Measurements from ENCODE around the gene HAND2.

- RRBS, result no CpG with 5 or more reads among the region's 16 CpGs
These were observed 60.1 kb upstream of the CBR4 start for GRCh38 chr4:169069947-169070768.

DNA sequence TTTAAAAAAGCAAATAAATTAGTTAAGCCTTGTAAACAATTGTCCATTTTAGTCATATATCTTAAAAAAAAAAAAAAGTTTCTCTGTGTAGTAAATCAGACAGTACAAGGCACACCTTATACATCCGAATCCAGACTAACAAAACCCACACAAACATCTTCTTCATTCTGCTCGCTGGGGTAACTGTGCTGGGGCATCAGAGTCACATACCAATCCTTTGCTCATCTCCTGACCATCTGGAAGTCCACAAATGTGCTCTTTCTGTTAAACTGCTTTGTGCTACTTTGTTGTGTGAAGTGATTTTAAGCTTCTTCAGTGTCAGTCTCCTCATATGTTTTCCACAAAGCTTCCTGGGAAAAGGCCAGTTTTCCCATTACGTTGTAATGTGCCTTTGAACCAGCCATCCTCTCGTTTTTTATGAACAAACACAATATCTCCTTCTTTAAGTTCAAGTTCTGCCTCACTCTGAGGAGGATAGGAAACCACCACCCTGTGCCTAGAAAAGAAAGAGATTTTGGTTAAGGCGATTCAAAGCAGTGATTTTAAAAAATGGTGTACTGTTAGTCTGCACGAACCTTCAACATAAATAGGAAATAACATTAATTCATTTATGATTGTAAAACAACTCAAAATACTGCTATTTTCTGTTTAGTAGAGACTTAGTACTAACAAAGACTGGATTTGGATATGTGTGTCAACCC is 86.3 kb upstream of the CBR4 start:
- RRBS, result no CpG with 5 or more reads among the region's 6 CpGs

DNA sequence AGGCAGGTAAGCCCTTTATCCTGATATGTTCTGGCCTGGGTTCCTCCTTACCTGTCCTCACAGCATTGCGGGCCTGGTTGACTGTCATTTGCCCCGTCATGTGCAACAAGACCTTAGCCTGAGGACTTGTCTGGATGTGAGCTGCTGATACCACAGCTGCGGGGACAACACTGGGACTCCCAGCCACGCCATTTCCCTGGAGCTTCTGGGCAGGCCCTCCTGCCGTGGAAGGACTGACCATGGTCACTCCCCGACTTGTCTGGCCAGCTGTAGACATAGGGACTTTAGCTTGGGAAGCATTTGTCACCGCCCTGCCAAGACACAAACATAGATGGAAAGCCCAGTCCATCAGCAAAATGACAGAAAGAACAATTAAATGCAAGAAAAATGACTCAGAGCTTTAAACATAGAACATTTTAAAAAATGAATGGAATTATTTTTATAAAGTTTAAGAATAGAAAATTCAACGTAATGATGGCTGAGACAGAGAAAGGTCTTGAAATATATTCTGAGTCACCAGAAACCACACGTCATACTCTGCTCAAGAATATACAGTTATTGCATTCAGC is 107.5 kb upstream of the CBR4 start:
- RRBS, result no CpG with 5 or more reads among the region's 9 CpGs

GRCh38 chr4:169135909-169136590 is 126.0 kb upstream of the CBR4 start:
- RRBS, result no CpG with 5 or more reads among the region's 8 CpGs

GRCh38 chr4:169213751-169214603 is 56.8 kb downstream of the SH3RF1 start:
- RRBS, result no CpG with 5 or more reads among the region's 5 CpGs

DNA sequence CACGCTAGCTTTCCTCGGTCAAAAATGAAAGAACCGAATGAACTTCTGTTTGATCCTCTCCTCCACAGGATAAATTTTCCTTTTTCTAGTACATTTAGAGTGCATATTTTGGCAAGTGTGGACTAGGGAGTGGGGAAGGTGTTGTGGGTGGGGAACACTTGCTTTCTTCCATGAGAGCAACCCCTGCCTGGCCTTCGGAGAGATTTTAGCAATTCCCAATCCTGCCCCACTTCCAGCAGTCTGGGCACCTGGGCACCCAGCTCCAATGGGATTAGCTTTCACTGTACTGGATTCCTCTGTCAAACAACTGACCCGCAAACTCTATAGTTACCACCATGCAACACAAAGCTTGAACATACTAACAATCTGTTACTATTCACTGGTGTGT is 50.4 kb downstream of the SH3RF1 start:
- RRBS, result no CpG with 5 or more reads among the region's 5 CpGs

GRCh38 chr4:169220770-169221460 is 49.8 kb downstream of the SH3RF1 start:
- RRBS, result no CpG with 5 or more reads among the region's 8 CpGs

GRCh38 chr4:169659276-169659762 is 38.9 kb downstream of the CLCN3 start:
- RRBS, result no CpG with 5 or more reads among the region's 4 CpGs

GRCh38 chr4:169915560-169915991 is 110.6 kb downstream of the MFAP3L start:
- RRBS, result no CpG with 5 or more reads among the region's 6 CpGs

DNA sequence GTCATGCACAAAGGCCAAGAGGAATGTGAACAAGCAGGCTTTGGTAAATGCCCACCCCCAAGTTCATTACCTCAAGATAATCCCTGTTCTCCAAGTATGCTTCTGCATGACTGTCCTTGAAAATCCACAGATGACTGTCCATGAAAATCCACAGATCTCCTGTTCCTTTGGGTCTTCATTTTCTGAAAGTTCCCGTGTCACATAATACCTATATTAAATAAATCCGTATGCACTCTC is 83.6 kb downstream of the MFAP3L start:
- RRBS, result no CpG with 5 or more reads among the region's 2 CpGs

DNA sequence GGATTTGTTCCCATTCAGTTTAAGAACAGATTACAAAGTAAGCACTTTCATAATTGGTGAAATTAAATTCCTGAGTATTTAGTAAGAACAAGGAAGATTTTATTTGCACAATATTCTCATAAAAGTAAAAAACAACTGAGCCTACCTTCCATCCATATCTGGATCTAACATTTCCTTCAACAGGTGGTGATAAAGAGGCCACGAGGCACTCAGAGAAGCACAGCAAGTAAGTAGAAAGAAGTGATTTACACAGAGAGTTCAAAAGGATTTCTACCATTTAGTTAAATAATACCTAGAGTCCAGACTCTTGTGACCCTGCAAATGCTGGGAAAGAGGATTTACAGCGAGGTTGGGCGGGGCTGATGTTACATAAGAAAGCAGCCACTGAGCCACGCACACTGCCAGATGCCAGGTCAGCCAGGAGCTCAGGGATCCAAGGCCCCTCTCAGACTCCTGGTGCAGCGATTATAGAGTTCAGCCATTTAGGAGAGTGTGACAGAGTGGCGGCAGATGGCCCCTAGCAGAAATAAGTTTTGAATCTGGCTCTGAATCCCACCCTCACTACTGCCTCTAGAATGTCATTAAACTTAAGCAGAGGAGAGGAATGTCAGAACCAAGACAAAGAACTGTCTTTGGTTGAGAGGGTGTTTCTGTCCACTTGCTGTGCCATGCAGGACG is 50.4 kb downstream of the MFAP3L start:
- RRBS, result no CpG with 5 or more reads among the region's 7 CpGs

DNA sequence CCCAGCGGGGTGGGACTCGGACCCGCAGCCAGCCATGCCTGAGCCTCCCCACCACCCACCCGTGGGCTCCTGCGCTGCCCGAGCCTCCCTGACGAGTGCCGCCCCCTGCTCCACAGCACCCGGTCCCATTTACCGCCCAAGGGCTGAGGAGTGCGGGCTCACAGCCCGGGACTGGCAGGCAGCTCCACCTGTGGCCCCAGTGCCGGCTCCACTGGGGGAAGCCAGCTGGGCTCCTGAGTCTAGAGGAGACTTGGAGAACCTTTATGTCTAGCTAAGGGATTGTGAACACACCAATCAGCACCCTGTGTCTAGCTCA is 1.7 kb upstream of the AADAT start:
- RRBS, result no CpG with 5 or more reads among the region's 13 CpGs

DNA sequence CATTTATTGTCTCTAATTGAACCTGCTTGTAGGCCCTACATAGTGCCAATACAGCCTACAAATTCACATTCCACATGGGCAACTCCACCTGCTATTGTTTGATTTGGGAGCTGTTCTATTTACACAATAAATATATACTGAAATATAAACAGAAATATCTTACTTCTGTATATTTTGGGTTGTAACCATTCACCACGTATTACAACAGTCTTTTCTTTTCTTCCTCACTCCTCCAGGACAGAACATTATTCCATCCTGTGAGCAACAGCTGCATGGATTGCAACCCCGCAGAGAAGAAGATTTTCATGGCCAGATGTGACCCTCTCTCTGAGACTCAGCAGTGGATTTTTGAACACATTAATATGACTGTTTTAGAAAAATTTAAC is 128.9 kb upstream of the GALNT7 start:
- RRBS, result no CpG with 5 or more reads among the region's 2 CpGs

DNA sequence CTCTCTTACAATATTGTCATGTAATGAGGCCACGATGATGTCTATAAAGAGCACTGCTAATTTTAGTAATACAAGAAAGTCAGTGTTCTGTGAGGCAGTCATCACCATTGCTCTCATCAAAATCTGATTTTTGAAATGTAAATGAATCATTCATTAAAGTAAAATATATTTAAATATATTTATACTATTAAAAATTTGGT is 15.5 kb downstream of the HMGB2 start:
- RRBS, result no CpG with 5 or more reads among the region's 1 CpG

DNA sequence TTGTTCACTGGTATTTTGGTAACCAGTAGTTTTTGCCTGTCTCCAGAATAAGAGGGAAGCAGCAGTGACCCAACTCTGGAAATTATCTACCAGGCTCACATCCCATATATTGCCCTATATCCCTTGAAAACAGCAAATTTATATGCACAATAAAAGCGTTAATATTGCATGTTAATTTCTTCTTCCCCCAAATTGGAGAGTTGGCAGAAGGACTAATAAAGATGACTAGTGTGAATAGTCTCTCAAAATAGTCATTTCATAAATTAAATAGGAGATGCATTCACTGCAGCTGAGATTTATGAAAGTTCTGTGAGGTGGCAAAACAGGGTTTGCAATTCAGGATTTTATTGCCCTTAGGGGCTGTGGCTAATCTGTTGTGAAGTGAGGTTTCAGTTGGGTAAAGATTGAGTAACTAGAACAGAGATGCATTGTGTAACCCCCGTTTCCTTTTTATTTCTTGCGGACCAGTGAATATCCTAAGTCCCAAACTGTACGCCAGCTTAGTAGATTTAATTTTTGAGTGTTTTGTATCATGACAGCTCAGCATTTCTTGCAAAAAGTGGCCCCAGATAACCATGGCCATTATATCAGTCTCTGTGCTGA is 16.1 kb upstream of the SCRG1 start:
- RRBS, result no CpG with 5 or more reads among the region's 4 CpGs

- RRBS, result no CpG with 5 or more reads among the region's 13 CpGs
These were observed 7.0 kb downstream of the HAND2 start for GRCh38 chr4:173523072-173523448.

- RRBS, result 68% methylated on average over 1 of the region's 54 CpGs
These were observed at the start of gene HAND2 for GRCh38 chr4:173529902-173530853. TSS of gene HAND2 (minus strand) at chr4:173530229.

GRCh38 chr4:173684142-173684721 is 154.2 kb upstream of the HAND2 start:
- RRBS, result no CpG with 5 or more reads among the region's 3 CpGs

- RRBS, result no CpG with 5 or more reads among the region's 9 CpGs
These were observed 168.8 kb upstream of the HAND2 start for GRCh38 chr4:173698685-173699374.

DNA sequence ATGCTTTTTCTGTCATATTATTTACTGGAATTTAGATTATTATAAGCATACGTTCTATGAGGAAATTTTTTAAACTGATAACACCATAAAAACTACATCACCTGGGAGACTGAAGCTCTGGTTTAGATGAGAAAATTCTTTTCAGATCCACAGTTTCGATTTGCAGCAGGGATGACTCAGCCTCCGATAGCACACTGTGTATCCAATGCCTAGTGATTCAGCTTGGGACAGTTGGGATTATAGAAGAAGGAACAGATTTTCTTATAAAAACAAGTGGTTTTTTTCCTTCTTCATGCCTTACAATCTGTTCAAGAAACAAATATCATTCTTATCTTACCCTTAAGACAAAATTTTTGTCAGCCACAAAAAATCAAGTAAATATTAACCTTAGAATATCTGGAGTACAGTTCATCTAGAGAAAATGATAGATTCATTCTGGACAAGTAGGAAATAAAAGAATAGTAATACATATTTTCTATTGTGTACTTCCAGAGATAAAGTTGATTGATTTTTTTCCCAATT is 128.9 kb downstream of the FBXO8 start:
- RRBS, result no CpG with 5 or more reads among the region's 3 CpGs

Measured in SK-N-MC (cell line).